ENCODE measurements around the genes C1GALT1 and NDUFA4.

CAGE:
- cytosol, long polyA minus RNA: start-site peak on the plus strand at chr7:7182659-7182676, 21 reads
- cytosol, long polyA plus RNA: start-site peak on the plus strand at chr7:7182612-7182709, 141 and 44 reads in 2 replicates
- long polyA plus RNA: start-site peak on the plus strand at chr7:7182581-7182675, 149 and 196 reads in 2 replicates; start-site peak on the plus strand at chr7:7183228-7183312, 83 and 102 reads in 2 replicates
- nucleus, long polyA minus RNA: start-site peak on the plus strand at chr7:7182670-7182680, 38 reads; start-site peak on the plus strand at chr7:7183280-7183308, 28 reads
- nucleus, long polyA plus RNA: no peak
These were observed at the start of gene C1GALT1 for GRCh38 chr7:7182462-7183663. TSS of gene C1GALT1 (plus strand) at chr7:7182544.

GRCh38 chr7:7357536-7358274, 175.4 kb downstream of the C1GALT1 start:
CAGE:
- cytosol, long polyA minus RNA: no peak
- cytosol, long polyA plus RNA: no peak
- long polyA plus RNA: no peak
- nucleus, long polyA minus RNA: no peak
- nucleus, long polyA plus RNA: no peak

DNA sequence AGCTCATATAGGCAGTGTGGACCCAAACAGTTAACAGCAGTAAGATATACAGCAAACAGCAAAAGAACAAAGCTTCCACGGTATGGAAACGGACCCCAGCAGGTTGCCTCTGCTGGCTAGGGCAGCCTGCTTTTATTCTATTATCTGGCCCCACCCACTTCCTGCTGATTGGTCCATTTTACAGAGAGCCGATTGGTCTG, 58.1 kb downstream of the COL28A1 start:
CAGE:
- cytosol, long polyA minus RNA: no peak
- cytosol, long polyA plus RNA: no peak
- long polyA plus RNA: no peak
- nucleus, long polyA minus RNA: no peak
- nucleus, long polyA plus RNA: no peak

GRCh38 chr7:7696318-7697224, 21.8 kb downstream of the RPA3 start:
CAGE:
- cytosol, long polyA minus RNA: no peak
- cytosol, long polyA plus RNA: no peak
- long polyA plus RNA: no peak
- nucleus, long polyA minus RNA: no peak
- nucleus, long polyA plus RNA: no peak

CAGE:
- cytosol, long polyA minus RNA: no peak
- cytosol, long polyA plus RNA: no peak
- long polyA plus RNA: no peak
- nucleus, long polyA minus RNA: no peak
- nucleus, long polyA plus RNA: no peak
These were observed 12.6 kb downstream of the RPA3 start for GRCh38 chr7:7705731-7706360.

GRCh38 chr7:7972113-7972756, 3.6 kb downstream of the GLCCI1 start:
CAGE:
- cytosol, long polyA minus RNA: no peak
- cytosol, long polyA plus RNA: no peak
- long polyA plus RNA: no peak
- nucleus, long polyA minus RNA: no peak
- nucleus, long polyA plus RNA: no peak

DNA sequence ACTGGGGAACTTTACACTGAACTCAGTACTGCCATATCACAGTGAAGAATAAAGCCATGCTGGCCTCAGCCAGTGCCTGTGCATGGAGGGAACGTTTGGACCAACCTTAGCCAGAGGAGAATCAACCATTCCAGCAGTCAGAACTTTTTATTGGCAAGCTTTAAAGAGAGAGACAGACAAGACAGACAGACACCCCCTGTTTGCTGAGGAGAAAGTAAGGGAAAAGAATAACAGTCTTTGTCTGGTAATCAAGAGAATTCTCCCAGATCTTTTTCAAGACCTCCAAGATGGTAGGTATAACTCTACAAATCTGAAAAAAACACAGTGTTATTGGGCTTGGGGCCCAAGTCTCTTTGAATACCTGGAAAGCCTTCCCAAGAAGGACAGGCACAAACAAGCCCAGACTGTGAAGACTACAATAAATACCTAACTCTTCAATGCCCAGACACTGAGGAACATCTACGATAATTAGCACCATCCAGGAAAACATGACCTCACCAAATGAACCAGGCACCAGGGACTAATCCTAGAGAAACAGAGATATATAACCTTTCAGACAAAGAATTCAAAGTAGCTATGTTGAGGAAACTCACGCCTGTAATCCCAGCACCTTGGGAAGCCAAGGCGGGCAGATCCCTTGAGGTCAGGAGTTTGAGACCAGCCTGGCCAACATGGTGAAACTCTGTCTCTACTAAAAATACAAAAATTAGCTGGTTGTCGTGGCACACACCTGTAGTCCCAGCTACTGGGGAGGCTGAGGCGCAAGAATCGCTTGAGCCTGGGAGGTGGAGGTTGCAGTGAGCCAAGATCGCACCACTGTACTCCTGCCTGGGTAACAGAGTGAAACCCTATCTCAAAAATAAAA, 58.3 kb downstream of the GLCCI1 start:
CAGE:
- cytosol, long polyA minus RNA: no peak
- cytosol, long polyA plus RNA: no peak
- long polyA plus RNA: no peak
- nucleus, long polyA minus RNA: no peak
- nucleus, long polyA plus RNA: no peak

DNA sequence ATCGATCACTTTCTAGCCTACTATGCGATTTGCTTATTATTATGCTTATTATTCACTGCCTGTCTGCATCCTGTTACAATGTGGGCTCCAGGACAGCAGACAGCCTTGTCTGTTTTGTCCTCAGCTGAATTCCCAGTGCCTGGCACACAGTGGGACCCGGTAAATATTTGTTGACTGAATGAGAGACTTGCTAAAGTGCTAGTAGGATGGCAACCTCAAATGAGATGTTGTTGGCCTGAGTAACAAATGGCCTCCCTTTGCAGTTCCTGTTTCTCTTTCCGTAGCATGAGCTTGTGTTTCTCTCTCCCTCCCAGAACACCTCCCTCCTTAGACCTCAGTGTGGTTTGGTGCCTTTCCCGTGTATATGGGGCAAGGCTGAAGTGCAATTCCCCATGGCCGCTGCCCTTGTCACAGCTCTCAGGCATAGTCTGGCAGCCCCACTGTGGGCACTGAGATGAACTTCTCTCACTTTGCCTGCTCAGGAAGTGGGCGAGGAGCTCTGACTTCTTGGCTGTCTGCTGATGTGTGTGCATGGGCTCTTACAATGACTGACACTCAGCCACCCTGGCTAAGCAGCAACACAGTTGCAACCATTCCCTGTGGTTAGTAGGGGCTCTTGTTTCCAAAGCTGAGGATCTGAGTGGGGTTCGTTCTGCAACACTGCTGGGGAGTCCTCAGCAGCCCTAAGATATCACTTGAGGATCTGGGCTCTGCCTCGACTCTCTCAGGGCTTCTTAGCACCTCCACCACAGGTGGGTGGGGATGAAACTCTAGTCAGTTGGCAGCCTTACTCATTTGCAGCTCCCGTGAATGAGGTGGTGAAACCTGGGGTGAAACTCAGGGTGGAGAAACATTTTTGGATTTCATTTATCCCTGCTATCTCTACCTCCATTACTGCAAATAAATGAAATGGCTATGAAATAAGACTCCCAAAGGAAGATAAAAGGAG, 136.1 kb downstream of the ICA1 start:
CAGE:
- cytosol, long polyA minus RNA: no peak
- cytosol, long polyA plus RNA: no peak
- long polyA plus RNA: no peak
- nucleus, long polyA minus RNA: no peak
- nucleus, long polyA plus RNA: no peak

CAGE:
- cytosol, long polyA minus RNA: no peak
- cytosol, long polyA plus RNA: no peak
- long polyA plus RNA: no peak
- nucleus, long polyA minus RNA: no peak
- nucleus, long polyA plus RNA: no peak
These were observed 43.6 kb upstream of the NXPH1 start for GRCh38 chr7:8389822-8390249.

DNA sequence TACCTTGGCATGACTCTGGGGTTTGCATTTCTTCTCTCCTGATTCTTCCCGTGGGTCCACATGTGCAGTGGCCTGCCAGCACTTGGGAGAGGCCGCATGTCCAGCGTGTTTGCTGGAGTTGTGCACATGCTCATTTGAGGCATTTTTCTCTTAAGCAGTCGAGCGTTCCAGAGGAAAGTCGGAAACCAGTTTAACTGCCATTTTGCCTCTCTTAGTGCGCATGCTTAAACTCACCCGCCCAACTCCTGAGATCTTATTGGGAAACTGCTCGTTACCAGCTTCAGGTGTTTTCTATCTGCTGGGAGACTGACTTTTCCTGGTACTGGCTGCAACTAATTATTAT, 854.7 kb downstream of the NDUFA4 start:
CAGE:
- cytosol, long polyA minus RNA: no peak
- cytosol, long polyA plus RNA: no peak
- long polyA plus RNA: no peak
- nucleus, long polyA minus RNA: no peak
- nucleus, long polyA plus RNA: no peak

DNA sequence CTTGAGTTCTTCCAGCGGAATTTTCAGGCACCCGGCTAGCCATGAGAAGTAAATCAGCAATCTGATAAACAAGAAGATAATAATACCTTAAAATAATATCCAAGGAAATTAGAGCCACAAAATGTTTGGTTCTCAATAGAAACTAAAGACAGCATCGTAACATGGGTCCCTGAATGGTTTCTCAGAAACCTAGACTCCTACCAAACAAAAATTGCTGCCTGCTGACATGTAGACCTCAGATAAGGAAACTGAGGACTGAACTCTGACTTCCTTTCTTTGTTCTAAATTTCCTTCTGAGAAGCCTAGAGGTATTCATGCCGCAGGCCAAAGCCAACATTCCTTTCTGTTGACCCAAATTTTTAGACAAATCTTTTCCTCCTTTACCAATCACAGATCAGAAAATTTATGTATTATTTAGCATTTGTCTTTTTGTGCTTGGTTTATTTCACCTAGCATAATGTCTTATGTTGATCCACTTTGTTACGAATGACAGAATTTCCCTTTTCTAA, 783.0 kb downstream of the NDUFA4 start:
CAGE:
- cytosol, long polyA minus RNA: no peak
- cytosol, long polyA plus RNA: no peak
- long polyA plus RNA: no peak
- nucleus, long polyA minus RNA: no peak
- nucleus, long polyA plus RNA: no peak

GRCh38 chr7:10584302-10584558, 355.7 kb downstream of the NDUFA4 start:
CAGE:
- cytosol, long polyA minus RNA: no peak
- cytosol, long polyA plus RNA: no peak
- long polyA plus RNA: no peak
- nucleus, long polyA minus RNA: no peak
- nucleus, long polyA plus RNA: no peak

CAGE:
- cytosol, long polyA minus RNA: no peak
- cytosol, long polyA plus RNA: no peak
- long polyA plus RNA: no peak
- nucleus, long polyA minus RNA: no peak
- nucleus, long polyA plus RNA: no peak
These were observed 26.4 kb downstream of the NDUFA4 start for GRCh38 chr7:10913525-10913952.

DNA sequence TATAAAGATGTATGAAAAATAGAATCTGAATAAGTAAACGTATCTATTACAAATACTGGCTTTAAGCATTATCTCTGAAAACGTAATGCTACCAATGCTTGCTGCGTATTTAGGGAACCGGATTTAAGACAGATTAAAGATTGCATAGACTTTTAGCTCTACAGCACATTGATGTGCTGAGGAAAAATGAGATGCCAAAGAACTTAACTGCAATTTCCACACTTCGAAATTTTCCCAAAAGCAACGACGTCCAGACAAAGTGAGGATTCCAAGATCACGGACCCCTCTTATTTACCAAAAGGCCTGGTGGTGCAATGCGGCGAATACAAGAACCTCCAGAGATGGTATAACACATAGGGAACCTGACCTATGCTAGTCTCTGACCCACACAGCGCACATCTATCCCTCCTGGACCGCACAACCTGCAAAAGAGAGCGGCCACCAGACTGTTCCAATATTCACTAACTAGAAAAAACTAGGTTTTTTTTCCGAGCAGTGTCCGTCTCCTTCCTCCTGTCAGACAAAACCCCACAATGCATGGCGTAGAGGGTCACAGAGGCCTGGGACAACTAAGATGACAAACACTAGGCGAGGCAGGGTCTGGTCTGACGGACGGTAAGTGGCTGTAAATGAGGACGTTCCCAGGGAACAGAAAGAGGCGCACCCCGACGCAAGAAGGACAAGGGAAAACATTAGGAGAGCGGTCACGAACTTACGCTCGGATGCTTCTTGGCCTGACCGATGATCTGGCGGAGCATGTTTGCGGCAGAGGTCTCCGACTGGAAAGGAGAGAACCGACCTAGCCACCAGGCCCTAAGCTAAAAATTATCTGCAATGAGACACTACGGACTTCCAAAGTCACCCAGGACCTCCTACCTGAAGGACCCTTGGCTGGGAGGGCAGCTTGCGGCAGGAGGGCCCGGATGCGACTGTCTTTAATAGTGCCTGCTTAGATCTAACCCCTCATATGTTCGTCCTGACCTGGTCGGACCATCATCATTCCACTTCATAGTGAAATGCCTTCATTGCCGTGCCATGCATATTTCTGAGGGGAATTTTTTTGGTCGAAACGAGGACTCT, at the start of gene NDUFA4:
Gene NDUFA4, minus strand, starts transcription at position 854 of the 1,080 bp plus-strand sequence.
CAGE:
- cytosol, long polyA minus RNA: start-site peak on the minus strand centred at position 857 of the sequence, 53 bp wide, 152 reads
- cytosol, long polyA plus RNA: start-site peak on the minus strand centred at position 844 of the sequence, 78 bp wide, 5,405 and 746 reads in 2 replicates
- long polyA plus RNA: start-site peak on the minus strand centred at position 860 of the sequence, 59 bp wide, 1,929 and 1,321 reads in 2 replicates
- nucleus, long polyA minus RNA: start-site peak on the minus strand centred at position 854 of the sequence, 51 bp wide, 67 reads
- nucleus, long polyA plus RNA: start-site peak on the minus strand centred at position 842 of the sequence, 75 bp wide, 1,361 and 1,260 reads in 2 replicates

DNA sequence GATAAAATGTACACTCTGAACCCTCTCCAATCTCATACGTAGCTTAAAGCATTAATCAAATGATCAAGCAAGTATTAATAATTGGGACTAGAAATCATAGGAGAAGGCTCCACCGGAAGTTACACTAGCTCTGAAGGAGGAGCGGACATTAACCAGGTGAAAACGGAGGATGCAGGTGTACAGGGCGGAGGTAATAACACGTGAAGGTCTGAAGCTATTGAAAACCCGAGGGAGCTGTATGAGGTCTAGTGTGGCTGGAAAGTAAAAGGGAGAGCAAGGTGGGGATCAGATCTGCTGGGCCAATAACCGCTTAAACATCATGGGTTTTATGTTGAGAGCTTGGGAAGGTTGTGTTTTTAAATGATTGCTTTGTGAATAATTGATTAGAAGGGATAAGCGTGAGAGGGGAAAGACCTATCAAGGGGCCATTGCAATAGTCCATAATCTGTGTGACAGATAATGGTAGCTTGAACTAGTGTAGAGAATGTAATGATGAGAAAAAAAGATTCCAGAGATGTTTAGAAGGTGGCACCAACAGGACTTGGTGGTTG, 1.1 kb upstream of the NDUFA4 start:
CAGE:
- cytosol, long polyA minus RNA: no peak
- cytosol, long polyA plus RNA: no peak
- long polyA plus RNA: no peak
- nucleus, long polyA minus RNA: no peak
- nucleus, long polyA plus RNA: no peak

DNA sequence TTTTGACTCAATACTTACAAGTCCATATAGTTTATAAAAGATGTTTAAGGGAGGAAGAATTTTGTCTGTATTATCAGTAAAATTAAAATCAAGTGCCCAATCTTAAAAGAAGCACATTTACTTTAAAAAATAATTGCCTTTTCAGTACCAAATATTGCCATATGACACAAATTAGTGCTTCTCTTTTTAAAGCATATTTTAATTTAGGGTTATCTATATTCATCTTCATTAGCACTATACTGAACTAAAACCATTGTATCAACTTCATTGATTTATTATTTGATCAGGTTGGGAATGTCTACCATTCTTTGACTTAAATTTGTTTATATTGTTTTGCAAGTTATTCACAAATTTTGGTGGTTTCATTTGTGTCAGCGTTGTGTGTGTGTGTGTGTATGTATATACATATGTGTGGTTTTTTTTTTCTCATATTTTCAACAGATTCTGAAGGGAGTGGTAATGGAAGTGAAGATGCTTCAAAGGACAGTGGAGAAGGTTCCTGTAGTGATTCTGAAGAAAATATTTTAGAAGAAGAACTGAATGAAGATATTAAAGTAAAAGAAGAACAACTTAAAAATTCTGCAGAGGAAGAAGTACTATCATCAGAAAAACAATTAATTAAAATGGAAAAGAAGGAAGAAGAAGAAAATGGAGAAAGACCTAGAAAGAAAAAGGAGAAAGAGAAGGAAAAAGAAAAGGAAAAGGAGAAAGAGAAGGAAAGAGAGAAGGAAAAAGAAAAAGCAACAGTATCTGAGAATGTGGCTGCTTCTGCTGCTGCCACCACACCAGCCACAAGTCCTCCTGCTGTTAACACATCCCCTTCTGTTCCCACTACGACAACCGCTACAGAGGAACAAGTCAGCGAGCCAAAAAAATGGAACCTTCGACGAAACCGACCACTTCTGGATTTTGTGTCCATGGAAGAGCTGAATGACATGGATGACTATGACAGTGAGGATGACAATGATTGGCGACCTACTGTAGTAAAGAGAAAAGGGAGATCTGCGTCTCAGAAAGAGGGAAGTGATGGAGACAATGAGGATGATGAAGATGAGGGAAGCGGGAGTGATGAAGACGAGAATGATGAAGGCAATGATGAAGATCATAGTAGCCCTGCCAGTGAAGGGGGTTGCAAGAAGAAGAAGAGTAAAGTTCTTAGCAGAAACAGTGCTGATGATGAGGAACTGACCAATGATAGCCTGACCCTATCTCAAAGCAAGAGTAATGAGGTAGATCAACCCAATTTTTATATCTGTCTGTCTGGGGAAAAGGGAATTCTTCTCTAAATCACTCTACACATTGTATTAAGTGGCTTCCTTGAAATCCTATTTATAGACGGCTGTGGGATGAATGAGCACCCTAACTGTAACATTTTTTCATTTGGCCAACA, 8.8 kb downstream of the PHF14 start:
CAGE:
- cytosol, long polyA minus RNA: start-site peak on the plus strand centred at position 867 of the sequence, 5 bp wide, 27 reads
- cytosol, long polyA plus RNA: no peak
- long polyA plus RNA: start-site peak on the plus strand centred at position 472 of the sequence, 46 bp wide, 21 and 59 reads in 2 replicates
- nucleus, long polyA minus RNA: start-site peak on the plus strand centred at position 463 of the sequence, 24 bp wide, 29 reads; start-site peak on the minus strand centred at position 581 of the sequence, 6 bp wide, 45 reads; start-site peak on the minus strand centred at position 665 of the sequence, 15 bp wide, 8 reads; start-site peak on the plus strand centred at position 706 of the sequence, 67 bp wide, 21 reads; start-site peak on the plus strand centred at position 867 of the sequence, 7 bp wide, 20 reads
- nucleus, long polyA plus RNA: start-site peak on the plus strand centred at position 474 of the sequence, 55 bp wide, 64 and 21 reads in 2 replicates; start-site peak on the plus strand centred at position 614 of the sequence, 63 bp wide, 35 and 22 reads in 2 replicates

DNA sequence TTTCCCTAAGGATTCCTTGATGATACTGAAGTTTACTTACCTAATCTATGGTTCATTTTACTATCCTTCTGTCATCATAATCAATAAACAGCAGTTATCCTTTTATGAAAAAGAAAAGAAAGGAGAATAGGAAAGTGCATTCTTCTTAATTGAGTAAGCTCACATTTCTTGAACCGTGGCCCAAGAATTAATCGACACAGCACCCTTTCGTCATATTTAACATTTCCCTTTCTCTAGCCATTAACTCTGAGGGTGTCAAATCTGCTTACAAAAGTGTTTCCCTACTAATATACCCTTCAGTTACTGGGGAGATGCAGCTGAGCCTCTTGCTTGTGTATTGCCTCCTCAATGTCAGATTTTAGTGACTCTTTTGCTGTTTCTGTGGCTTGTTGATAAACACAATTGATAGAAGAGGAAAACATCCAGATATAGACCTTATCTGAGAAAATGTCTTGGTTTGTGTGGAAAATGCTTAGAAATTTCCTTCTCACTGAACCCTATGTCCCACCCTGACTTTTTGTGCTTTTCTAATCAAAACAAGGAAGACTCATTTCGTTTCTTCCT, 257.3 kb downstream of the PHF14 start:
CAGE:
- cytosol, long polyA minus RNA: no peak
- cytosol, long polyA plus RNA: no peak
- long polyA plus RNA: no peak
- nucleus, long polyA minus RNA: no peak
- nucleus, long polyA plus RNA: no peak

DNA sequence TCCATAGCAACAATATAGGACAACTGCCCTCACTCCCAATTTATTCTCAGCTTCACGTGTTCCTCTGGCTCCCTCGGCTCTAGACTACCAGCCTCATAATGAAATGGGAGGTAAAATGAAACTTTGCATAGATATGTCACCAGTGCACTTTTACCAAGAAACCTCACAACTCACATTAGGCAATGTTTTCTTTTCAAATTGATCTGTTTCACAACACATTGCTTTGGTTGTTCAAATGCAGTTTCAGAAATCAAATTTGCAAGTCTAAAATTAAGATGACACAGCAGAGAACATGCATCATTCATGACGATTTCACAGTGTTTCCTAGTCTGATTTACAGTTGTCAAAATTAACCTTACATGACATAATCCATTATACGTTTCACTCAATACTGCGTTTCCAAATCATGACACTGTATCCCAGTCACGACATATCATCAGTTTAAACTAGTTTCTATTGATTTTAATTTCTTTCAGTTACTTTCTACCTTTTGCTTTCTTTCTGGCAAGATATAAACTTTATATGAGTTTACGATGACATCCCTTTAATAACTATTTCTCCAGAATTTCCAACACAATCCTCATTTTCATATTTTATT, 211.0 kb downstream of the THSD7A start:
CAGE:
- cytosol, long polyA minus RNA: no peak
- cytosol, long polyA plus RNA: no peak
- long polyA plus RNA: no peak
- nucleus, long polyA minus RNA: no peak
- nucleus, long polyA plus RNA: no peak

CAGE:
- cytosol, long polyA minus RNA: no peak
- cytosol, long polyA plus RNA: no peak
- long polyA plus RNA: no peak
- nucleus, long polyA minus RNA: no peak
- nucleus, long polyA plus RNA: no peak
These were observed 80.5 kb downstream of the VWDE start for GRCh38 chr7:12323018-12323781.

CAGE:
- cytosol, long polyA minus RNA: no peak
- cytosol, long polyA plus RNA: no peak
- long polyA plus RNA: no peak
- nucleus, long polyA minus RNA: no peak
- nucleus, long polyA plus RNA: no peak
These were observed 20.5 kb upstream of the VWDE start for GRCh38 chr7:12424028-12424632.